Smooth muscle cell (in vitro differentiated cells): ENCODE measurements around the genes HSP90AA1 and TECPR2.

DNA sequence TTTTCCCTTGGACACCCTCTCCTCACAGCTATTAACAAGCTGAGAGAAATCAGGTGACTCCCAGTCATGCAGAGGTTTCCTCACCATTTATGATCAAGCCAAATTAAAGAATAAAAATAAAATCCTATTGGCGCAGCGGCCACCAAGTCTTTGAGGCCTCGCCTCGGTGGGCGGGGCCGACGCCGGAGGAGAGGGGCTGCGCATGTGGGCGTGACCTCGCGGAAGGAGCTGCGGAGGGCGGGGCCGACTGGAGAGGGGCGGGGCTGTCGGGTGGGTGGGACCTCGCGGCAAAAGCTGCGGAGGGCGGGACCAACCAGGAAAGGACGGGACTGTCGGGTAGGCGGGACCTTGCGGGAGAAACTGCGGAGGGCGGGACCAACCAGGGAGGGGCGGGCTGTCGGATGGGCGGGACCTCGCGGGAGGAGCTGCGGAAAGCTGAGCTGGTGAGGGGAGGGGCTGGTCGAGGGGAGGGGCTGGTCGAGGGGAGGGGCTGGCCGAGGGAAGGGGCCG is 1.2 kb upstream of the PPP2R5C start:
- RAMPAGE, long total RNA = no peak

DNA sequence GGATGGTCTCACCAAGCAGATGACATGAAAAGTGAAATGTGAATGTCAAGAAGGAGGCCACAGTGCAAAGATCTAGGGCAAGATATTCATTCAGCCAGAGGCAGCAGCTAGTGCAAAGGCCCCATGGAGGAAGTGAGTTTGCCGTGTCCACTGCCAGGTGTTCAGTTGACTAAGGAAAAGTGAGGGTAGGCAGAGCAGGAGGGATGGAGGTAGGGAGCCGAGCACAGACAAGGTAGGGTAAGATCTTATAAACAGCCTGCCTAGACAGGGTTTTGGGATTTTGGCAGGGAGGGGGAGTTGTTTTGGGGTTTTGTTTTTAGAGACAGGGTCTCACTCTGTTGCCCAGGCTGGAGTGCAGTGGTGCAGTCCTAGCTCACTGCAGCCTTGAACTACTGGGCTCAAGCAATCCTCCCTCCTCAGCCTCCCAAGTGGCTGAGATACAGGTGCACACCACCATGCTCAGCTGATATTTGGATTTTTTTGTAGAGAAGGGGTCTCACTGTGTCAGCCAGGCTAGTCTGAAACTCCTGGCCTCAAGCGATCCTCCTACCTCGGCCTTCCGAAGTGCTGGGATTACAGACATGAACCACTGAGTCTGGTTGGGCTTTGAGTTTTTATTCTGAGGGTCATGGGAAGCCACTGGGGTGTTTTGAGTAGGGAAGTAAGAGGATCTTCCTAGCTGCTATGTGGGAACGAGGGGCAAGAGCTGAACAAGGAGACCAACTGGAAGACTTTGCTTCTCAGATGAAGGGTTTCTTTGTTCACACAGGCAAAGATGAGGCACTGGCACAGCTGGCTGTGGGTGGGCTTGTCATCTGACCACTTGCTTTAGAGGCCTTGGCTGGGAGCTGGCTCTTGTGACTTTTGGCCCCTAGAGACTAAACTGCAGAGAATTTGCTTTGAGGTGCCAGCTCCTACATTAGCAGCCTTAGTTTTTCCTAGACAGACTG is 12.2 kb downstream of the PPP2R5C start:
- RAMPAGE, long total RNA = no peak

DNA sequence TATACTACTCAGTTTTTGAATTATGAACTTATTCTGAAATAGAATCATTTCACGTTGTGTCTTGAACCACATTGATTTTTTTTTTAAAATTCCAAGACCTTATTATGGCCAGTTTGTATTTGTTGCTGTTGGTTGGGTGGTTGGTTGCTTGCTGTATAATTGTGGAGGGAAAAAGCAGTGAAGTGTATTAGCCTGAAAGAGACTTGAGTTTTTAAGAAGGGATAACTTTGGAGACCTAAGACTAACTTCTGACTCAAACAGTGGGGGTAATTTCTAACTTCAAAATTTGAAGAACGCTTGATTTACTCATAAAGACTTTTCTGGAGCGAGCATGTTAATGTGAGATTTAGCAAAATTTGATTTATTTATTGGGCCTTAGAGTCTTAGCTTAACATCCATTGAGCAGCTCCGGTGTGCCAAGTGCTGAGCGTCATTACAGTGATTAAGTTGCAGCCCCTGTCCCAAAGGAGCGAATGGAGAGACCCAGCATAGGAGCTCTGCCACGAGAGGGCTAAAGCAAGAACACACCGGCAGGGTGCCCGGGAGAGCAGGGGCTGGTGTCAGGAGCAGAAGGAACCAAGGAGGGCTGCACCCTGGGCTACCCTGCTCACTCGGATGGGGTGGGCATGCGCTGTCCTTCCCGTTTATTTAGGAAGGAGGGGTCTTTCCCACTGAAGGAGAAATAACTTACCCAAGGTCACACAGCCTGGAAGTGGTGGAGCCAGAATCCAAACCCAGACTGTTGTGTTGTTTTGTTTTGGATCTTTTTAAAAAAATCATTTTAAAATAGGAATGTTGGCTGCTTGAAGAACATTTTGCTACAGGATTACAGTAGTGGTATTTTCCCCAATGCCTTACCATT is 50.5 kb downstream of the PPP2R5C start:
- RAMPAGE, long total RNA = no peak

DNA sequence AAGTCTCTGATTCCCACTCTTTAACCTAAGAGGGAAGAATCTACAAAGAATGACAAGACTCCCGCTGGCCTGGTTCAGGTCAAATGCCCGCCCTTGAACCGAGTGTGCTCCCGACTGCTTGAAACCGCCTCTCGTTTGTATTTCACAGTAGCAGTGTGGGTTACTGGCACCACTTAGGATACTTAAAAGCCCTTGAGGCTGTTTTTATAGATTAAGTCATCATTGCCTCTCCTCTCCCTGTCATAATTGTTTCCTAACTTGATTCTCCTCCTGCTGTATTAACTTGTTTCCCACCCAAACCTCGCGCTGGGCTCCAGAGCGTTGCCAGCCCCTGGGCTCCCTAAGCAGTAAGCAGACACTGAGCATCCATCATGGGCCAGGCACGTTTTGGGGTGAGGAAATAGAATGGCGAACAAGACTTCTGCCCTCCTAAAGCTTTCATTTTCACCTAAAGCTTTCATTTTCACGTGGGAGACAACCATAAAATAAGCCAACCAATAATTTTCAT is 97.3 kb downstream of the PPP2R5C start:
- RAMPAGE, long total RNA = no peak

DNA sequence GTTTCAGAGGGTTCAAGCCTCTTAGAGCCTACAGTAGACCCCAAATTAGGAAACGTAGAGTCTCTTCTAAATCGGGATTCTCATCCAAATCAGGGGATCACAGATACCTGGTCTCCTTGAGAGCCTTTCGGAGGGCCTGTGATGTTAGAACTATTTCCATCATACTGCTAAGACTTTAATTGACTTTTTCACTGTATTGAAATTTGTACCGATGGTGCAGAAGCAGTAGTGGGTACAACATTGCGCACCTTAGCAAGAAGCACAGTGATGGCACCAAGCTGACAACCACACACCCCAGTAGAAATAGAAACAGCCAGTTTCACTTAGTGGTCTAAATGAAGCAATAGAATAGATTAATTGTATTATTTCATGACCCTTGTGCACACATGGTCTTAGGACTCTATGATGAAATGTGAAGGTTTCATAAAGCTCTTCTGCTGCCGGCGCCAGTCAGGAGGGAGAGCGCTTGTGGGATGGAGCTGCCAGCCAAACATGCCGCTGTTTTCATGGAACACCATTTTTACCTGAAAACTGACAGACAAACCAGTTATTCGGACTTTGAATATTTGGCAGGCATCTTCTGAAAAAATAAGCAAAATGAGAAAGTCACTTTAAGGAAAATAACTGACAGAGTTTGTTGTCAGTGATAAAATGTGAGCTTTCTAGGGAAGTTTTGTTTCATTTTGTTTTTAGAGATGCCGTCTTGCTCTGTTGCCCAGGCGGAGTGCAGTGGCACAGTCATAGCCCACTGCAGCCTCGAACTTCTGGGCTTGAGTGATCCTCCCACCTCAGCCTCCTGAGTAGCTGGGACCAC is 99.9 kb downstream of the PPP2R5C start:
- RAMPAGE, long total RNA = no peak

DNA sequence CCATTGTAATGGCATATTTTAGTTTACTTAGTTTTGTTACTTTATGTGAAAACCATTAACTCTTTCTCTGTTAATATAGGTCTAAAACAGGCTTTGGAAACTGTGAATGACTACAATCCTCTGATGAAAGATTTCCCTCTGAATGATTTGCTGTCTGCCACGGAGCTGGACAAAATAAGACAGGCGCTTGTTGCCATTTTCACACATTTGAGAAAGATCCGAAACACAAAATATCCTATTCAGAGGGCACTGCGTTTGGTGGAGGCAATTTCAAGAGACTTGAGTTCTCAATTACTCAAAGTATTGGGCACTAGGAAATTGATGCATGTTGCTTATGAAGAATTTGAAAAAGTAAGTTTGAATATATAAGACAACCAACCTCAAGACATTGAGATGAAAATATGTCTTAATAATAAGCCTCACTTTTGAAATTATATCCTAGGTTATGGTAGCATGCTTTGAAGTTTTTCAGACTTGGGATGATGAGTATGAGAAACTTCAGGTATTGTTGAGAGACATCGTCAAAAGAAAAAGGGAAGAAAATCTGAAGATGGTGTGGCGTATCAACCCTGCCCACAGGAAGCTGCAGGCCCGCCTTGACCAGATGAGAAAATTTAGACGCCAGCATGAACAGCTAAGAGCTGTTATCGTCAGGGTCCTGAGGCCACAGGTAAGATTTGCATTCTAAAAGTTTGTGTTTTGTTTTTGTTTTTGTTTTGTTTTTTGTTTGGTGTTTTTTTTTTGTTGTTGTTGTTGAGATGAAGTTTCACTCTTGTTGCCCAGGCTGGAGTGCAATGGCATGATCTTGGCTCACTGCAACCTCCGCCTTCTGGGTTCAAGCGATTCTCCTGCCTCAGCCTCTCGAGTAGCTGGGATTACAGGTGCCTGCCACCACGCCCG is 18.8 kb downstream of the DYNC1H1 start:
- RAMPAGE, long total RNA = no peak

DNA sequence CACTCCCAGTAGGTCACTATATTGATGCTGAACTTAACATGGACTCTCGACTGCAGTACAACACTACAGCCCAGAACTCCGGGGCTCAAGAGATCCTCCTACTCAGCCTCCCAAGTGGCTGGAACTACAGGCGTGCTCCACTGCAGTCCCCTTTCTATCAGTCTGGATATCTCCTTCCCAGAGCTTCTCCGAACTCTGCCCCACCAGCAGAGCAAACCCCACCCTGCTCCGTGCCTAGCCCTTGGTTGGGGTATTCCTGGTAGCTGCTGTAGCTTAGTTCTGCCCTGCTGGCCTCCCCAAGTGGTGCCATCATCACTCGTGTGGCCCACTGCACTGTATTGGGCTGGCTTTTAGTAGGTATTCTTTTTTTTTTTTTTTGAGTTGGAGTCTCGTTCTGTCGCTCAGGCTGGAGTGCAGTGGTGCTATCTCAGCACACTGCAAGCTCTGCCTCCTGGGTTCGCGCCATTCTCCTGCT is 9.5 kb downstream of the HSP90AA1 start:
- RAMPAGE, long total RNA = no peak

GRCh38 chr14:102085262-102086238 is 1.3 kb downstream of the HSP90AA1 start:
- RAMPAGE, long total RNA = start-site peak on the minus strand at chr14:102085764-102086292, 1,319 and 445 reads in 2 replicates

DNA sequence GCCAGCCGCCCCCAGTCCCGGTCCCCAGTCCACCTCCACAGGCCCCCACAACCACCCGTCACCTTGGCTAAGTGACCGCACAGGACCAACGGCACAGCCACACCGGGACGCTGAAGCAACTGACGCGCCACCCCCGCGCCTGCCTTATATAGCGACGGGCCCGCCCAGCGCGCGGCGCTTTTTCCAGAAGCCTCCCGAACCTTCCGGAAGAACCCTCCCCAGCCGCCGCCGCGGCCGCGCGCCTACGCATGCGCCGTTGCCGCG is at the start of gene HSP90AA1:
Gene HSP90AA1, minus strand, starts transcription at position 121 of the 264 bp plus-strand sequence.
- RAMPAGE, long total RNA = start-site peak on the minus strand centred at position 170 of the sequence, 183 bp wide, 1,235 and 878 reads in 2 replicates

DNA sequence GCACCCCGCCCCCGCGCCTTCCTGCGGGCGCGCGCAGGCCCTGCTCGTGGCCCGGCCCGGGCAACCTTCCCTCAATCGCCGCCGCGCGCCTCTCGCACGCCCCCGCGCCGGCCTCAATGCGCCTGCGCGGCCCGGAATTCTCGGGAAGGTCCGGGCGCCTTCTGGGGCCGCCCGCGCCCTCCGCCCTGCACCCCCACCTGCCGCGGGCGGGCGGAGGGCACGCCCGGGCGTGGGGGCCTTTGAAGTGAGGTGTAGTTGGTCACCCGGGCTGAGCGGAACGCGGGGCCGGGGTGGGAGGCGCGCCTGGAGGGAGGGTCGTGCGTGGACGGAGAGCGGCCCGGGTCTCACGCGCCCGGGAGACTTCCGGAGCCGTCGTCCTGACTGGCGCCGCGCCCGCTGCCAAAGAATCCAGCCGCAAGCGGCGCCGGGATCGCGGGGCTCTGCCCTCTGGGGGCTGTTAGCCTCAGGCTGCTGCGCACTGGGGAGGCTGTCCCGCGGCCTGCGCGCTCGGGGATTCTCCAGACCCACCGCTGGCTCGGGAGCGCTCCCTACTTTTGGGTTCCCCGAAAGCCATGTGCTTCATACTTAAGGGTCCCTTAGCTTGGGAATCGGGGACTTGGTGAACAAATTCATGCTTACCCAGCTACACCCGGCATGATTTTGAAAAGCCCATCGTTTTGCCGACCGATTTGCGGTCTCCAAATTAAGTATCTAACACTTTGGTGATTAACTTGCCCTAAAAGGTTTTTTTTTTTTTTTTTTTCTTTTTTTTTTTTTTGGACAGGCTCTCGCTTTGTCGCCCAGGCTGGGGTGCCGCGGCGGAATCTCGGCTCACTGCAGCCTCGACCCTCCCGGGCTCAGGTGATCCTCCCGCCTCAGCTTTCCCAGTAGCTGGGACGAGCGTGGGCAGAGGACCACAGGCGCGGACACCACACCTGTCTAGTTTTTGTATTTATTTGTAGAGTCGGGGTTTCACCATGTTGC is 636 bp upstream of the HSP90AA1 start:
- RAMPAGE, long total RNA = no peak

DNA sequence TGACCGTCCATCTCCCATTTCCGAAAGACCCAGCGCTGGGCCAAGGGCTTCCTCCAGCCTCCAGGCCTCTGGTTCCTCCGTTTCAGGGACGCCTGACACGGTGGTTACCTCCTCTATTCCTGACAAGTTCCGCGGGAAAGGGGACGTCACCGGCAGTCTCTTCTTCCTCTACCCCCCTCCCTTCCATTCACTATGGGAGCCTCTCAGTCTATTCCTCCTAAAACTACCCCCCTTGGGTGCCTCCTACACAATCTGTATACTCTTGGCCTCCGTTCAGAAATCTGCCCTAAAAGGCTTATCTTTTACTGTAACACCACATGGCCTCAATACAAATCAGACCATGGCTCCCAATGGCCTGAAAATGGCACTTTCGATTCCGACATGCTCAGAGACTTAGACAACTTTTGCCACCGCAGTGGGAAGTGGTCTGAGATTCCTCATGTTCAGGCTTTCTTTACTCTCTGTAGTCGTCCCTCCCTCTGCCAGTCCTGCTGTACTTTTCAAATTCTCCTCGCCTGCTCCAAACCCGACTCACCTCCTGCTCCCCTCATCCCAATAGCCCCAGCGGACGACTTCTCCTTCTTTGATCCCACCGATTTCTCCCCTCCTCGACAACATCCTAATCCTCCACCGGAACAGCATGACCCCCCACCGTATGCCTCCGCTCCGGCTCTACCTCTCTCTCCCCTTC is 70.4 kb downstream of the MOK start:
- RAMPAGE, long total RNA = no peak

DNA sequence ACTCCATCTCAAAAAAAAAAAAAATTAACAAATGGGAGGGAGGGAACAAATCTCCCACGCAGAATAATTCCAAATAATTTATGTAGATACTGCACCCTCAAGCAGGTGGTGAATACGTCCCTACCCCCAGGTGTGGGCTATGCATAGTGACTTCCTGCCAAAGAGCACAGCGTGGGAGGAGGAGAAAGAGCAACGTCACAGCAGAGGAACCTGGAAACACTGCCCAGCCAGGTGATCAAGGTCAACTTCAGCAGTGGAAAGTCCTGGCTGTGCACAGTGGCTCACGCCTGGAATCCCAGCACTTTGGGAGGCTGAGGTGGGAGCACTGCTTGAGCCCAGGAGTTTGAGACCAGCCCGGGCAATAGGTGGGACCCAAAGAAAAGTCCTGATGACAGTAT is 9.6 kb downstream of the CINP start:
- RAMPAGE, long total RNA = no peak

DNA sequence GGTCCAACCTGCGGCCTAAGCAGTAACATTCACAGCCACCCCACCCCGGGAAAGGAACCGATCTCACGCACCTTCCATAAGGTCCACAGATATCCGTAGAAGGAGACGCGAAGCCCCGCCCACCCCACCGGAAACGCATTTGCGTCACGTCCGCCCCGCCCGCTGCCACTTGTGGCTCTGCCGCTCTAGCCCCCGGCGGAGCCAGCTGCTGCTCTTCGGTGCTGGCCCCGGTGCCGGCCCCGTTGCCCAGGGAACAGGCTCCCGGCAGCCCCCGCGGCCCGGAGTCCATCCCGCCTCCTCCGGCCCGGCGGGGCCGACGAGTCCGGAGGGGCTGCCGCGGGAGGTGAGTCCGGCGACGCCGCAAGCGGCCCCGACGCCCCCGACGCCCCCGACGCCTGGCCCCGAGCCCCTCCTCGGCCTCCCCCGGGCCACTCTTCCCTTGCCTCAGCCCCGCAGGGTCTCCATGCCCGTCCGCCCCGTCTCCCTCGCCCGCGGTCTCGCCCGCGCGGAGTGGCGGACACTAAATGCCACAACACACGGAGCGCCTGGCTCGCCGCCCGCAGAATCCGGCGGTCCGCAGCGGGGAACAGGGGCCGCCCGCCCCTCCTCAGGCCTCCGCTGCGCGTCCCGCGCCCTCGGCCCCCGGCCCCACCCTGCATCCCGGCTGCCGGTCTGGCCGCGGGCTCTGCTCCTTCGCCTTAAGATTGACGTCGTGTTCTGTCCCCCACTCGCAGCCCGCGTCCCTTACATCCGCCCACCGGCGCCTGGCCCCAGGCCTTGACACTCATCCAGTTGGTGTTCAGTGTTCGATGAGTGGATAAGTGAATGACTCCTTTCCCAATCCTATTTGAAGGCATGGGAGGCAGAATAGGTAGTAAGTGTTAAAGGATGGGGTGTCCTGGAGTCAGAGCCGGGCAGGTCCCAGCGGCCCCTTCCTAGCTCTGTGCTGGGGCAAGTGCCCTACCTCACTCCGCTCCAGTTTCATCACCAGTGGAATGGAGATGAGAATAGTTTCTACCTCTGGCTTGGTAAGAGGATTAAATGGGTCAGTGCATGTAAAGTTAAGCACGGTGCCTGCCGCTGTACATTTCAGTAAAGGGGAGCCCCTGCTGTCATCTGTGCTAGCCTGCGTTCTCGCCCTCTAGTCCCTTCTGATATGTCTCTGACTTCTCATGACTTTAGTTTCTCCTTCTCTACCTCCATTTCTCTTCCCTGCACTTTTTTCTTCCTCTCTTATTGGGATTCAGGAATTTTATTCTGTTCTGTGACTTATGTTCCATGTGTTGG is at the start of gene TECPR2:
Gene TECPR2, plus strand, starts transcription at position 168 of the 1,287 bp plus-strand sequence.
- RAMPAGE, long total RNA = start-site peak on the minus strand centred at position 100 of the sequence, 19 bp wide, 214 and 82 reads in 2 replicates

DNA sequence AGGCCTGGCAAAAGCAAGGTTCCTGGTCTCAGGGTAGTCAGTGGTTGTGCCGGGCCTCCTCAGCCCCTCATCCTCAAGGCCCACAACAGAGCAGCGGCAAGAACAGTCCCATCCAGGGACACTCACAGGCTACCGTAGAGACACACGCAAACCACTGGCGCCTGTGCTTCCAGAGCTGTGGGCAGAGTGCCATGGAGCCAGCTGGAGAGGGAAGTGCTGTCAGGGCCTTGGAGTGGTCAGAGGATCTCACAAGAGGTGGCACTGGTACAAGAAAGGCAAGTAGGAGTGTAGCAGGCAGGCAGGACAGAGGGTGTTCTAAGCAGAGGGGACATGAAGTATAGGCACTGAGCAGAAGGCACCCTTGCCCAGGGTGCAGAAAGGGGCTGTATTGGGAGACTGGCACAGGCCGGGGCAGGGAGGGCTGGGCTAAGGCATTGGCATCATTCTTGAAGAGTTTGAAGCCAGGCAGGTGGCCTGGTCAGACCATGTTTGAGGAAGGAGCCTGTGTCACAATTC is 34.6 kb downstream of the ANKRD9 start:
- RAMPAGE, long total RNA = no peak

DNA sequence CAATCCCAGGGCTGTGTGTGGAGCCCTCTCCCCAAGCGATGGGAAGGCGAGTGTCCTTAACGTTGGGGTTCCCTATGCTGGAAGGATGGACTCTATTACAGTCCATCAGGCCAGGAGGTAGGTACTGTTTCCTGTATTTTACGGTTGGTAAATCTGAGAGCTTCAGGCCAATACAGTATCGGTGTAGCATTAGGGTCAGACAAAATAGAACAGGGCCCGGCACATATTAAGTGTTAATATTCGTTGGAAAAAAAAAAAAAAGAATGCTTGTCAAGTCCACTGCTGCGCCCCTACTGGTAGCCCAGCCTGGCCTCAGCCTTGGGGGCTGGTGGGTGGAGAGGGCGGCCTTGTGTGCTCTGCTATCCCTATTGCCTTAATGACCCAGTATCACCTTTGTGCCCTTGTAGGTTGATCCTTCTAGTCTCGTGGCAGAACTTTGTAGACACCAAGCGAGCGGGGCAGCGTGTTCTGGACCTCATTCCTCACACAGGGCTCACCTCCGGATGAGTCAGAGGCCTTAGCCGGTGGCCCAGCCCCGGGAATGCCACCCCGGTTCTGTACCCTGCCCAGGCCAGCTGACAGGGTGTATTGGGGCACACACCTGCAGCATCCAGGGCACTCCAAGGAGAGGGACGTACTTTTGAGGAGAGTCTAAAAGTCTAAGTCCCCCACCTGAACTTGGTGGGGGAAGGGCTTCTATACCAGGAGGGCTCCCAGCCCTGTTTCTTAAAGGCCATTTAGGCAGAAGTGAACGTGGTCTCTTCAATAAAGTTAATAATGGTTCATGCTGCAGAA is 1.8 kb upstream of the RCOR1 start:
- RAMPAGE, long total RNA = no peak

DNA sequence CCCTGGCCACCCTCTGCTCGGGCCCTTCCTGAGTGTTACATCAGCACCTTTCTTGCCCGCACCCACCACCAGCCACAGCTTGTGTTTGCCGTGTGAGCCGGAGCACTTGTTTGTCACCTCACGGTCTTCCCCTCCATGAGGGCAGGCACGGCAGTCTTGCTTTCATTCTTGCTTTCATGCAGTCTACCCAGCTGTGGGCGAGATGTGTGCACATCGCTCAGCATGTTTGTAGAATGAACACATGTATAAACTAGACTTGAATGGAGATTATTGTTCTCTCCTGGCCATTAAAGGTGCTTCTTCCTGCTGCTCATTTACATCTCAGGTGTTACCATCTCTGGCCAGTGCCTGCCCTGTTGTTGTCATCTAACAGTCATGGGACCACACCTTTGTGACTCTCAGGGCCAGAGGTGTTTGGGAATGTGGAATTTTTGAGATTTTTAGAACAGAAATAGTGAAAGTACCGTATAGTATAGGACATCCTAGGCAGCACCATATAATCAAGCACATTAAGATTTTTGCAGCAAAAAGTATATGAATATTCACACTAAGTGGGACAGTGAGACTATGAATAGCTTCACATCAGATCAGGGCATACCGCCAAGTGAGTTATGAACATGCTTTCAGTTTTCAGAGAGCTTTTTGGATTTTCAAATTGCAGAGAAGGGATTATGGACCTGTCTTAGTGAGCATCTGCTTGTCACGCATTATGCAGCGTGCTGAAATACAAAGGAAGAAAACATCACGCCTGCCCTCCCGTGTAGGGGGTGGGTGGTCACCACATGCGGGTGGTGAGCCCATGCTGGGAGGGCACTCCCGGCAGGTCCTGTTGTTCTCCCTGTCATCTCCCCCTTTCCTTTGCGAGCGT is 42.3 kb downstream of the TRAF3 start:
- RAMPAGE, long total RNA = no peak

DNA sequence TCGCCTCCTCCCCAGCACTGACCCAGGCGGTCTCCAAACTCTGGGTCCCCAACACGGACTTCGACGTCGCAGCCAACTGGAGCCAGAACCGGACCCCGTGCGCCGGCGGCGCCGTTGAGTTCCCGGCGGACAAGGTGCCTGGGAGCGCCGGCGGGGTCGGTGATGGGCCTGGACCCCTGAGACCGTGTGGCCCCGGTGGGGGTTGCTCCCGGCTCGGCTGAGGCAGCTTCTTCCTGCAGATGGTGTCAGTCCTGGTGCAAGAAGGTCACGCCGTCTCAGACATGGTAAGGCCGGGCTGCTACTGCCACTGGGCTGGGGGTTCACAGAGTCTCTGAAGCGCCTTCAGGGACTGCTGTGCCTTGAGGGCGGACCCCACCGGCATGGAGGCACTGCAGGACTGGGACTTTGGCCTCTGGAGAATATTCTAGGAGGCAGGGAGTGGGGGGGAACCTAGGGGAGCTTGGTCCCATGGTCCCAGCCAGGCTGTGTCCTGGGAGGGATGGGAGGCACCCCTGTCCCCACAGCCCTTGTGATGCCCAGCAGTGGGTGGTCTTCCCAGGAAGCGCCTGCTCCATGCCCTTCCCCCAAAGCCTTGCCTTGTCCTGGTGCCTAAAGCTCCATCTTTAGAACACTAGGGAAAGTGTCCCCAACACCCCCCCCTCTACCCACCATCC is 1.4 kb downstream of the AMN start:
- RAMPAGE, long total RNA = no peak

- RAMPAGE, long total RNA = no peak
Measured at GRCh38 chr14:102933285-102934075, 11.0 kb downstream of the AMN start.

GRCh38 chr14:103052292-103052819 is 5.0 kb downstream of the CDC42BPB start:
- RAMPAGE, long total RNA = no peak

DNA sequence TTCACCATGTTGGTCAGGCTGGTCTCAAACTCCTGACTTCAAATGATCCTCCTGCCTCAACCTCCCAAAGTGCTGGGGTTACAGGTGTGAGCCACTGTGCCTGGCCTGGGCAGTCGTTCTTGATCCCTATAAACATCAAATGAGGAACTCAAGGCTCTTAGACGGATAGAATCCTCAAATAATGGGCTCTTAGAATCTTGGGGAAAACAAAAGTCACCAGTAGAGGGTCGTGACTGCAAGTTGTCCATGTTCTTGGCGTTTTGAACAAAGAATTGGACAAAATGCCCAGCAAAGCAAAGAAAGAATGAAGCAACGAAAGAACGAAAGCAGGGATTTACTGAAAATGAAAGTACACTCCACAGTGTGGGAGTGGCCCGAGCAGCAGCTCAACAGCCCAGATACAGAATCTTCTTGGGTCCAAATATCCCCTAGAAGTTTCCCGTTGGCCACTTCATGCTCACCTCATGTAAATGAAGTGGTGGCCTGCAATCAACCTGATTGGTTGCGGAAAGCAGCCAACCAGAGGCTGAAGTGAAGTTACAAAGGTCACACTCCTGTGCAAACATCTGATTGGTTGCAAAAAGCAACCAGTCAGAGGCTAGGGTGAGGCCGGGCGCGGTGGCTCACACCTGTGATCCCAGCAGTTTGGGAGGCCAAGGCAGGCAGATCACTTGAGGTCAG is 8.3 kb upstream of the TNFAIP2 start:
- RAMPAGE, long total RNA = no peak